Tibial nerve (tissue), 3 donors: ENCODE results near the gene UPP1.

DNA sequence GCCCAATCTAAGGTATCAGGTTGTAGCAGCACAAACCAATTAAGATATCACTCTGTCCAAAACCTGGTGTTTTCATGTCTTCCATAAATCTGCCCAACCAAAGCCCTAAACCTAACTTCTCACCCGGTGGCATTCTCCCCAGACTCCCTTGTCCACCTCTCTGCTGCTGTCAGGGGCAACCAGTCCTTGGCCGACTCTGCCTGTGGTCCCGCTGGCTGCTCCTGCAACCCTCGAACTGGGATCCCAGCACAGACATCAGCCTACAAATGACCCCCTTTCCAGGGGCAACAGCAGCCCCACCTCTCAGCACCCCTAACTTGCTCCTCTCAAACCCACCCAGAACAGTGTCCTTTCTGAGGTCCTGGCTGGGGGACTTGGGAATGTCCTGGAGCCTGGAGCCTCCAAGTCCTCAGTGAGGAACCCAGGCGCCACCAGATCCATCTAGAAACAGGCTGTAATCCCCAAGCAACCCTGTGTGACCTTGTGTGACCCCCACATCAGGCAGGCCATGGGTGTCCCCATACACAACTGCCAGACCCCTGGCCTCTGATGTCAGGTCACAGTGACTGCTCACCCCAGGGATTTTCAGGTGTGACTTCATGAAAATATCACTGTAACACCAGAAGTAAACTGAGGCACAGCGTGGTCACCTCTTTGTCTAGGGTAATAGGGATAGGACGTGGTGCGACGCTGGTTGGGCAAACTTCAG, 21.4 kb downstream of the TNS3 start:
- PRO-cap = no peak
- RAMPAGE, long total RNA, 3 experiments = no peak in any of the 3 experiments

GRCh38 chr7:47575980-47576471, 5.9 kb downstream of the TNS3 start:
- PRO-cap = no peak
- RAMPAGE, long total RNA, 3 experiments = no peak in any of the 3 experiments

GRCh38 chr7:47977069-47977512, 2.3 kb downstream of the HUS1 start:
- PRO-cap = no peak
- RAMPAGE, long total RNA, 3 experiments = no peak in any of the 3 experiments

DNA sequence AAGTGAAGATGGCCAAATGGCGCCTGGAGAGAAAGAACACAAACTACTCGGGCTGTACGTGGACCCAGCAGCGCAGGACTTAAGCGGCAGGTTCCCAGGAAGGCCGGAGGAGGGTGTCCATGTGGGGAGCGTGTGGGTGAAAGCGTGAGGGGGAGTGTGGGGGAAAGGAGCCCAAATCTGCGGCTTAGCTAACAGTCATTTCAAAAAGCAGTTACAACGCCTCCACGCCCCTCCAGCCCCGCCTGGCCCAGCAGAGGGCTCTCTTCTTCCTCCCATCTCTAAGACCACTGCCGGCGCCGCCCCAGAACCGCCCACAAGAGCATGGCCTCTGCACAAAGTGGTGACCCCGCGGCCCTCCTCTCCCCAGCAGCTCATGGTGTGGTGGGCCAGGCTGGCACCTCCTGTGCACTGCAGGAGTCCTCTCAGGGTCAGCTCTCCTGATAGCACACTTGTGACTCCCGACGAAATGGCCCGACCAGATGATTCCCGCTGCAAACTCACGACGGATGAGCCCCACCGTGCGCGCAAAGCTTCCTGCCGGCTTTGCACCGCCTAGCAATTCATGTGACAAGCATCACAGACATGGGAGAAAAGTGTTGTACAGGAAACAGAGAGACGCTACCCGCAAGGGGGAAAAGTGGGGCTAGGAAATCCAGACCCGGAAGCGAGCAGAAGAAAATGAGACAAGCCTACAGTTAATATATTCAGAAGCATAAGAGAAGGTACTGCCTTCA, 12.4 kb upstream of the HUS1 start:
- PRO-cap = no peak
- RAMPAGE, long total RNA, 3 experiments = no peak in any of the 3 experiments

GRCh38 chr7:48088934-48089415, at the start of gene UPP1:
Gene UPP1 (plus strand): TSS chr7:48089265.
- PRO-cap = bidirectional peak, plus-strand start at chr7:48089265, minus-strand start at chr7:48089052; unidirectional peak, plus-strand start at chr7:48089369
- RAMPAGE, long total RNA, 3 experiments = start-site peak on the plus strand in 1 of 3 experiments, at chr7:48089163-48089265 at its widest, 23 reads per replicate

GRCh38 chr7:48089953-48090586, 1.0 kb downstream of the UPP1 start:
- PRO-cap = bidirectional peak, plus-strand start at chr7:48090384, minus-strand start at chr7:48090234
- RAMPAGE, long total RNA, 3 experiments = no peak in any of the 3 experiments

- PRO-cap = no peak
- RAMPAGE, long total RNA, 3 experiments = no peak in any of the 3 experiments
Observed at GRCh38 chr7:50332823-50334141, 28.8 kb downstream of the IKZF1 start.

DNA sequence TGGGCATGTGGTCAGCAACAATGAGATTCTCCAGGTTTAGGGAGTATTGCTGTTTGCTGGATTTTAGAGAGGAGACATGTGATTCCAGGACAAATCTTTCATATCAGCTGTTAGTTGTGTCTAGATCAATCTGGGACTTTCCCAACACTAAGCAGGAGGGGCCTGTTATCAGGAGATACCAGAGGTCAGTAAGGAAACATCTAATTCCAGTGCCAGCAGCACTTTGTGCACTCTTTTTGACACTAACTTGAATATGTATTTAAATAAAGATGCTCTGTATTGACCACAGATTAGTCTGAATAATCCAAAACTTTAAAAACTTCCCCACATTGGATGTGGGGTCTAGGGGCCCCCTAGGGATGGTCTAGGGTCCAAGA, 6.3 kb upstream of the FIGNL1 start:
- PRO-cap = no peak
- RAMPAGE, long total RNA, 3 experiments = no peak in any of the 3 experiments

DNA sequence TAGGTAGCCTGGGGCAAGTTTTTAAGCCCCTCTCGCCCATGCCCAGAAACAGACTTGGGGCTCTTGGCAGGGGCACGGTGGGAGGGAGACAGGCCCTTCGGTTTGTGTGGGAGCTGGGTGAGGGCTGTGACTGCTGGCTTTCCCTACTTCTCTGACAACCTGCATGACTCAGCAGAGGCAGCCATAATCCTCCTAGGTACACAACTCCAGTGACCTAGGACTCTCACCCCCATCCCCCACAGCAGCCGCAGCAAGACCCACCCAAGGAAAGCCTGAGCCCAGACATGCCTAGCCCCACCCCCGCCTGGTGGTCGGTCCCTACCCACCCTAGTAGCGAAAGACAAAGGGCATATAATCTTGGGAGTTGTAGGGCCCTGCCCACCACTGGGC, 51.6 kb downstream of the DDC start:
- PRO-cap = no peak
- RAMPAGE, long total RNA, 3 experiments = no peak in any of the 3 experiments

DNA sequence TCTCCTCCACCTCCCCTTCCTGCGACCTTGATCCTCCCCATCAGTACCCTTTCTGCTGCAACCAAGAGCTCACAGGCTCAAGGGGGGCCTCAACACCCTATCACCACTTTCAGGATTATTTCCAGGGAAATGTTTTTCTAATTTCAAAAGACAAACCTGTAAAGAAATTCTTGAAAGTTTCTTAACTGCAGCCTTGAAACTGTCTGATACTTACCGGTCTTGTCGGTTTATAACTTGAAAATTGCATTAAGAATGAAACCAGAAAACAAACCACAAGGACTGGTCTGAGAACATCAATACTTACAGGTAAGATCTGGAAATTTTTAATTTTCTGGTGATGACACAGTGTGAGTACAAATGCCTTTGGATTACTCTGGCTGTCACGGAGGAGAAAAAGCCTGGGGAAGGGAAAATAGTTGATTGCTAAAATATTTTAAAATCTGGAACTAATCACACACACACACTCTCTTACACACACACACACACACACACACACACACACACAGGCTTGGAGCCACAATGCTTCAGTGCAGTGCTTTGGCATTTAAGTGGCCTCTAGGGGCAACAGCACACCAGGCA, 30.0 kb upstream of the DDC start:
- PRO-cap = no peak
- RAMPAGE, long total RNA, 3 experiments = no peak in any of the 3 experiments

GRCh38 chr7:50657209-50658279, 92.3 kb upstream of the DDC start:
- PRO-cap = no peak
- RAMPAGE, long total RNA, 3 experiments = no peak in any of the 3 experiments

GRCh38 chr7:50674259-50674885, 108.3 kb downstream of the GRB10 start:
- PRO-cap = no peak
- RAMPAGE, long total RNA, 3 experiments = no peak in any of the 3 experiments

DNA sequence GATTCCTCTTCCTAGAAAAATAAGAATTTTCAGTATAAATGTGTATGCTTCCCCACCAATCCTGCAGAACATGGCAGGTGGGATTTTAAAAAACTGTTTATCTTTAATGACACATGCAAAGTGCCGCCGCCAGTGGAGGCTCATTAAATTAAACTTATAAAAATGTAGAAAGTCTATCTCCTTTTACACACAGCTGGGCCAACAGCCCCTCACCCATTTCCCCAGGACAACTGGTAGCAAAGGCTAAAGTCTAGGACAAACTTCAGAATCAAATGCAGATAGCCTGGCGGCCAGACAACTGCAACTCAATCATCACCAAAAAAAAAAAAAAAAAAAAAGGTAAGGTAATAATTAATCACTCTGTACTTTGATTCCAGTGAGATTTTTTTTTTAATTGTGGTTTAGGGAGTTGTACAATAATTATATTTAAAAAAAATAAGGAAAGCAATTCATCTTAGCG, 98.7 kb downstream of the GRB10 start:
- PRO-cap = no peak
- RAMPAGE, long total RNA, 3 experiments = no peak in any of the 3 experiments

GRCh38 chr7:50812828-50813239, 30.1 kb upstream of the GRB10 start:
- PRO-cap = no peak
- RAMPAGE, long total RNA, 3 experiments = no peak in any of the 3 experiments

GRCh38 chr7:51246102-51246483, 70.5 kb downstream of the COBL start:
- PRO-cap = no peak
- RAMPAGE, long total RNA, 3 experiments = no peak in any of the 3 experiments

DNA sequence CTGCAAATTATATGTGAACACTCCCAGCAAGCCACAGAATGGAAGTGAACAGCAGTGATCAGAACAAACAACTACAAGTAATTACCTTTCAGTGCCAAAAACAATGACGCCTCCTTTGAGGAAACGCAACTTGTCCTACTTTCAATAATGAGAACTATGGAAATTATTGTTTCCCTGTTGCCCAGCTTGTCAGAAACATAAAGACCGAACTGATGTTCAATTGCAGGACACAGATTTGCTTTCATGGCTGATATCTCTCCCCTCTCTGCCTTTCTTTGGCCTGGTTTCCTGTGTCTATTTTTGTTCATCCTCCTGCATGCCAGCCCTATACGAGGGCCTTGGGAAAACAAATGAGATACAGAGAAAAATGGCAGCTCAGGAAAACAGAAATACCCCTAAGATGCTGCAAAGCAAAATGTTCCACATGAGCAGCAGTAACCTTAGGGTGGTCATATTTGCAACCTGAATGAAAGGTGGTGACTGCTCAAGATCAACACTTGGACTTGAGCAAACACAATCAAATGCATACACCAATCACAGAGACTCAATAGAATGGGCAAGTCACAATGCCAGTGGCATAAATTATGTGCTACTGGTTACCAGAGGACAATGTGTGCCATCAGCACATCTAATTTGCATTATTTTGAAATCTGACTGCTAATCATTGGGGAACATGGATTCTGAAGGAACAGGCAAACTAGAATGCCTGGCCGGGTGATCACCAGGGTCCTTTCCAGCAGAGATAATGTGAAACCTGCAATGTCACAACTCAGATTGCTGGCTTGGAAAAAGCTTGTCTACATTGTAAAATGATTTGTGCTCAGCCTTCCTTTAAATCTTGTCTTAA, 26.7 kb downstream of the COBL start:
- PRO-cap = no peak
- RAMPAGE, long total RNA, 3 experiments = no peak in any of the 3 experiments

- PRO-cap = no peak
- RAMPAGE, long total RNA, 3 experiments = no peak in any of the 3 experiments
Observed at GRCh38 chr7:51973111-51973637, 656.6 kb upstream of the COBL start.

- PRO-cap = unidirectional peak, plus-strand start at chr7:53366058
- RAMPAGE, long total RNA, 3 experiments = no peak in any of the 3 experiments
Observed at GRCh38 chr7:53365847-53366133, 330.4 kb downstream of the POM121L12 start.

DNA sequence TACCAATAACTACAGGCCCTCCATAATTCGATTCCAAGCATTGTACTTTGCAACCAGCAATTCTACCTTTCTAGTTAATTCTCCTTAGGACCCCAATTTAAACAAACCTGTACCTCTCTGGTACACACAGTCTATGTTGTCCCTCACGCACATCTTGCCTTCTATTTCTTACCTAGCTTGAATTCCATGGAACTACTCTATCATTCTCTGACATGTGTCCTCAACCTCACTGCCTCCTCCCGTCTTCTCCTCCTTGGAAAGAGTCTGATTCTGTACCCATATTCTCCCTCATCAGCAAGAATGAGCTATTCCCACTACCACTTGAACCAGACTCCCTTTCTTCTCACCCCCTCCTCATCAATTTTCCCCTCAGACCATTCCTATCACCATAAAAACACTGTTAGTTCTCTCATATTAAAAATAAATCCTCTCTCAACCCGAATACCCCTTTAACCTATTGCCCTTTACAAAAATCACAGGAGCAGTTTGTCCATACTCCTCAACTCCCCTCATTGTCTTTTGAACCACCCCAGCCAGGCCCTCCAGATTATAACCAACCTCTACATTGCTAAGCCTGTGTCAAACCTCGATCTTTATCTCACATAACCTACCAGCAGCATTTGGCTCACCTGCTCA, 12.1 kb downstream of the SEC61G start:
- PRO-cap = no peak
- RAMPAGE, long total RNA, 3 experiments = no peak in any of the 3 experiments

GRCh38 chr7:54811799-54812294, 52.8 kb upstream of the SEC61G start:
- PRO-cap = no peak
- RAMPAGE, long total RNA, 3 experiments = no peak in any of the 3 experiments